Ishikawa (cell line): ENCODE data around the gene TLE2.

DNA sequence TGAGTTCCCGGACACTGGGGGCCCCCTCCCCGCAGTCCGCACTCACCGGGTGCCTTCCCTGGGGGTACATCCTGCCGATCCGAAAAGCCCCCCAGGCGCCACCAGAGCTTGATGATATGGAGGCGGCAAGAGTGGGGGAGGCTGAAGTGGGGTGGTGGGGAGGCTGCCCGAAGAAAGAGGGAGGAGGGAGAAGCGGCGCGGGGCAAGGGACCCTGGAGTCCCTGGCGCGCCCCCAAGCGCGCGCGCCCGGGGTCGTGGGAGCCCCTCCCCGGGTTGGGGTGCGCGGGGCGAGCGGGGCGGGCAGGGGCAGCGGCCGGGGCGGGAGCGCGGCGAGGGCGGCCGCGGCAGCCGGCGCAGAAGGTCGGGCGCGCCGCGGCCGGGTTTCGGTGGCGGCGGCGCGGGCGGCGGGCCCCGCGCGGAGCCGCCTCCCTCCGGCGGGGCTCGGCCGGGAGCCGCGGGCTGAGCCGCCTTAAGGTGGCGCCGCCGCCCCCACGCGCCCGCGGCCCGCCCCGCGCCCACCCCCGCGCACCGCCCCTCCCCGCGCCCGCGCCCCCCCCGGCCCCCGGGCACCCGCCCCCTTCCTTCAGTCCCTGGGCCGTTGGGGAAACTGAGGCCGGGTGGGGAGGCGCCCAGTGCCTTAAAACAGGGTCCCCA is at the start of gene TLE2:
Gene TLE2 (minus strand): TSS at position 446 of the 654 bp plus-strand sequence.
- RRBS = 2% methylated on average over 43 of the region's 84 CpGs

- RRBS = 1% methylated on average over 7 of the region's 17 CpGs
These were observed 6.6 kb upstream of the TLE2 start for GRCh38 chr19:3035664-3035997.

DNA sequence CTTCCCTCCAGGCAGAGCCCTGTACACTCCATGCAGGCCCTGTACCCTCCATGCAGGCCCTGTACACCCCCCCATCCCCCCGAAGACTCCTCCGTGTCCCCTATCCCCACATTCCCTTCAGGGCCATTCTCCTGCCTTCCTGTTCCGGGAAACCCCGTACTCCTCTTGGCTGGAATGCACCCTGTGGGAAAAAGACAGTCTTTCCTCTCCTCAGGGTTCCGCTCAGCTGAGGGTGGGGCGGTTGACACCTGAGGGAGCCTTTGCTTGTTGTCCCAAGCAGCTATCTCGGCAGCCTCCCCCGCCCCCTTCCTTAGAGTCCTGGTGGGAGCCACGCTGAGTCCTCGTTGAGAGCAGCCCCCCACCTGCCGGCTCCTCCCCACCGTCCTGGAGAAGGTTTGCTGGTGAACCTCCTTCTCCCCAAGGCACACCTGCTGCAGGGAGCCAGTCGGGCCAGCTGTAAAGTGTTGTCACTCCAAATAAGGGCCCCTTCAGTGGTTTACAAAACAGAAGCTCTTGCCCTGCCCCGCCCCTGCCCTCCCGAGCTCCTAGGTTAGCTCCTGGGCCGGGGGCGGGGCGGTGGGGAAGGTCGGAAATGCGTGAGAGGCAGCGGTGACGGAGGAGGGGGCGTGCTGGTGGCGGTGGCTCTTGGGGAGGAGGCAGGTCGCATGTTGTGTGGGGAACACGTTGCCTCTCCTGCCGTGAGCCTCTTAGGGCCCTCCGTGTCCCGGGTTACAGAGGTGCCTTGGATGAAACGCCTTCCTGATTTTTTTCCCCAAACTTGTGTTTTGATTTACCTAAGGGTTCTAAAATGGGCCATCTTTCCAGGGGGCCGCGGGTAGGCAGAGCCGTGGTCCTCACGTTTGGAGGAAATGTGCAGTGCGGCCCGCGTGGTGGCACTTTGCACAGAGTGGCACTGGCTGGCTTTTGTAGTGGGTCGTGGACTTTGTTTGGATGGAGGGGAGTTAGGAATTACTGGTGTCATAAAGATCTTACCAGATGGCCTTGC is 1.6 kb downstream of the GNA11 start:
- RRBS = no CpG with 5 or more reads among the region's 38 CpGs

GRCh38 chr19:3154816-3155525 is 19.1 kb downstream of the GNA15 start:
- RRBS = 6% methylated on average over 2 of the region's 17 CpGs

- RRBS = 92% methylated on average over 4 of the region's 33 CpGs
These were observed 3.9 kb downstream of the NCLN start for GRCh38 chr19:3189490-3190121.

DNA sequence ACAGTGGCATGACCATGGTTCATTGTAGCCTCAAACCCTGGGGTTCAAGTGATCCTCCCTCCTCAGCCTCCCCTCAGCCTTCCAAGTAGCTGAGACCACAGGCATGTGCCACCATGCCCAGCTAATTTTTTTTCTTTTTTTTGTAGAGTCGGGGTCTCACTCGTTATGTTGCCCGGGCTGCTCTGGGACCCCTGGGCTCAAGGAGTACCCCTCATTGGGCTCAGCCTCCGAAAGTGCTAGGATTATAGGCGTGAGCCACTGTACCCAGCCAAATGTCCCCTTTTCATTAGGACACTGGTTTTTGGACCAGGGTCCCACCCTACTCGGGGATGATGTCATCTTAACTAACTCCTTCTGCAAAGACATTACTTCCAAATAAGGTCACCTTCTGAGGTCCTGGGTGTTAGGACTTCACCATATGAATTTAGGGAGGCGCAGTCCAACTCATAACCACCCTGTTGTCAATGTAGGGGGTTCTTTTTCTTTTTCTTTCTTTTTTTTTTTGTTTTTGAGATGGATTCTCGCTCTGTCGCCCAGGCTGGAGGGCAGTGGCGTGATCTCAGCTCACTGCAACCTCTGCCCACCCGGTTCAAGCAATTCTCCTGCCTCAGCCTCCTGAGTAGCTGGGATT is 32.8 kb upstream of the NFIC start:
- RRBS = no CpG with 5 or more reads among the region's 11 CpGs

DNA sequence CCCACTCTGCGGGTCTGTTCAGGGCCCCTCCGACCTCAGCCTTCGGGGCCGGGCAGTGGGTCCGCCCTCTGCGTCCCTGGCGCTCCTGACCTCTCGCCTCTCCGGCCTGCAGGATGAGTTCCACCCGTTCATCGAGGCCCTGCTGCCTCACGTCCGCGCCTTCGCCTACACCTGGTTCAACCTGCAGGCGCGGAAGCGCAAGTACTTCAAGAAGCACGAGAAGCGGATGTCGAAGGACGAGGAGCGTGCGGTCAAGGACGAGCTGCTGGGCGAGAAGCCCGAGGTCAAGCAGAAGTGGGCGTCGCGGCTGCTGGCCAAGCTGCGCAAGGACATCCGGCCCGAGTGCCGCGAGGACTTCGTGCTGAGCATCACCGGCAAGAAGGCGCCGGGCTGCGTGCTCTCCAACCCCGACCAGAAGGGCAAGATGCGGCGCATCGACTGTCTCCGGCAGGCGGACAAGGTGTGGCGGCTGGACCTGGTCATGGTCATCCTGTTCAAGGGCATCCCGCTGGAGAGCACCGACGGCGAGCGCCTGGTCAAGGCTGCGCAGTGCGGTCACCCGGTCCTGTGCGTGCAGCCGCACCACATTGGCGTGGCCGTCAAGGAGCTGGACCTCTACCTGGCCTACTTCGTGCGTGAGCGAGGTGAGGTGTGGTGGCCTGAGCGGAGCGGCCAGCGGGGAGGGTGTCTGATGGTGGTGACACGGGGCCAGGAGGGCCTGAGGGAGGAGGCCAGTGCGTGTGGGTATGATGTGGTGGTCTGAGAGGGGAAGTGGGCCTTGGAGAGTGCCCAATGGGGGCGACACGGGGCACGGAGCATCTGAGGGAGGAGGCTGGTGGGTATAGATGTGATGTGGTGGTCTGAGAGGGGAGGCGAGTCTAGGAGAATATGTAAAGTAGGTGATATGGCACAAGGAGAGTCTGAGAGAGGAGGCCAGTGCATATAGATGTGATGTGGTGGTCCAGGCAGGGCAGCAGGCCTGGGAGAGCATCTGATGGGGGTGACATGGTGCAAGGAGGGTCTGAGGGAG is 15.5 kb downstream of the NFIC start:
- RRBS = 96% methylated on average over 24 of the region's 71 CpGs

DNA sequence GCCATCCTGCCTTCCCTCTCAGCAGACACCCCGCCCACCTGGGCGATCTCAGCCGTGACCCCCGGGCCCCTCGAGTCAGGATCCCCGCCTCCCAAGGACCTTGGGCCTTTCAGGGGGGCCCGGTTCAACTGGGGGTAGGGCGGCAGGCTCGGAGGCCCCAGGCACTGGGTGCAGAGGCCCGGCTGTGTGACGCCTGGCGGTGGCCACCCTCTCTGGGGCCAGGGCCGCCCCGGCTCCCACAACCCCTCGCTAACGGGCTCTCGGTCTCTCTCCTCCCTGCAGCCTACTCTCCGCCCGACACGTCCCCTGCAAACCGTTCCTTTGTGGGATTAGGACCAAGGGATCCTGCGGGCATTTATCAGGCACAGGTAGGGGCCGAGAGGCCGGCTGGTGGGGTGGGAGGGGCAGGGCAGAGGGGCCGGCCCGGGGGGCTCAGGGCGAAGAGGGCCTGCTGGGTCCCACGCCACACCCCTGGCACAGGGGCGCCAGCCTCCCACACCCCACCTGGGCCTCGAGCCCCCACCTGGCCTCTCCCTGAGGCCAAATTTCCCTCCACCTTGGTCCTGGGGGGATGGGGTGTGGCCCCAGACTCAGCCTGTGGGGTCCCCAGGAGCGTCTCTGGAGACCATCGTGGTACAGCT is 23.9 kb downstream of the SMIM24 start:
- RRBS = 87% methylated on average over 16 of the region's 32 CpGs

DNA sequence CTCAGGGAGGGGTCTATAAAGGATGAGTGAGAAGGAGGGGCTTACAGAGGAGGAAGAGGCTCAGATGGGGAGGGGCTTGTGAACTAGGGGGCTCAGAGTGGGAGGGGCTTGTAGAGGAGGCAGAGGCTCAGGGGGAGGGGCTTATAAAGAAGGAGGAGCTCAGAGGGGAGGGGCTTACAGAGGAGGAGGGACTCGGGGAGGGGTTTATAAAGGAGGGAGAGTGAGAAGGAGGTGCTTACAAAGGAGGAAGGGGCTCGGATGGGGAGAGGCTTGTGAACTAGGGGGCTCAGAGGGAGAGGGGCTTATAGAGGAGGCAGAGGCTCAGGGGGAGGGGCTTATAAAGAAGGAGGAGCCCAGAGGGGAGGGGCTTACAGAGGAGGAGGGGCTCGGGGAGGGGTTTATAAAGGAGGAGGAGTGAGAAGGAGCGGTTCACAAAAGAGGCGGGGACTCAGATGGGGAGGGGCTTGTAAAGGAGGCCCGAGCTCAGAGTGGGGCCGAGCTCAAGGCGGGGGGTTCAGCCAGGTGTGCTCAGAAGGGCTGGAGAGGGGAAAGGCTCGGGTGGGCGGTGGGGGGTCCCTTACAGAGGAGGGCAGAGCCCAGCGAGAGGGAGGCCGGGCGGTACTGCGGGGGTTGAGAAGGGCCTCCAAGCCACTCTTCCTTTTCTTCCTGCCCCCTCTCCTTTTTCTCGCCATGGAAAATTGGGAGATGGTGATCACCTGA is 535 bp downstream of the SMIM24 start:
- RRBS = no CpG with 5 or more reads among the region's 15 CpGs

GRCh38 chr19:3491065-3491642 is 7.9 kb upstream of the SMIM44 start:
- RRBS = 96% methylated on average over 19 of the region's 45 CpGs

DNA sequence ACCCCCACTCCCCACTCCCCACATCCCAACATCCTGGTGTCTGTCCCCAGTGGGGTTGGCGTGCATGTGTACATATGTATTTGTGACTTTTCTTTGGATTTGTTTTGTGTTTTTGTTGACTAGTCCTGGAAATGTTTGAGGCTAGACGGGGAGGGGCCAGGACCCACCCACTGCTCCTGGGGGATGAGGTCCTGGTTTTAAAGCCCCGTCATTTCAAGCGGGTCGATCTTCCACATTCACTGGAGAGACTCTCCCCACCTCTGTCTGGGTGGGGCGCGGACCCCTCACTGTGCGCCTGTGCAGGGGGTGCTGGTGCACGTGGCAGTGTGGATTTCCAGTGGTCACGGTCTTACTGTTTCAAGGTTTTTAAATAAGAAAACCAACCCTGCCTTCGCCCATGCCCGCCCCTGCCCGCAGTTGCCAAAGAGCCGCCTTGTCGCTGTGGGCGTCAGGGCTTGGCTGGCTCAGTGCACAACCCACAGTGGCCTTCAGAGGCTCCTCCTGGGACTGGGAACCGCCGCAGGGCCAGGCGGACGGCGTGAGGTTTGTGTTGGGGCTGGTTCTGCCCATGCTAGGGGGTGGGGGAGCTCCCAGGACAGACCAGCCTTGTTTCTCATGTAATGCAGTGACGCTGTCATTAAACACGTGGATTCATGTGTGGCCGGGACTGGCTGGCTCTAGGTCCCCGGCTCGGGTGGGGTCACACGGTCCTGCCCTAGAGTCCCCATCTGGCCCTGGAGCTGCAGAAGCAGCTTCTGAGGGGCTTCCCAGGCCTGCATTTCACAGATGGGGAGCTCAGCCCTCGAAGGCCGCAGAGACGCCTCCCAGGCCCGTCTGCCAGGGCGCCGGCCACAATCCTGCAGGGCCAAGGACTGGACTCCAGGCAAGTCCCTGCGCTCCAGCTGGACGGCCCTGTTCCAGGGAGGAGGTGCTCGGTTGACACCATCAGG is 2.6 kb upstream of the TEKTIP1 start:
- RRBS = no CpG with 5 or more reads among the region's 36 CpGs

DNA sequence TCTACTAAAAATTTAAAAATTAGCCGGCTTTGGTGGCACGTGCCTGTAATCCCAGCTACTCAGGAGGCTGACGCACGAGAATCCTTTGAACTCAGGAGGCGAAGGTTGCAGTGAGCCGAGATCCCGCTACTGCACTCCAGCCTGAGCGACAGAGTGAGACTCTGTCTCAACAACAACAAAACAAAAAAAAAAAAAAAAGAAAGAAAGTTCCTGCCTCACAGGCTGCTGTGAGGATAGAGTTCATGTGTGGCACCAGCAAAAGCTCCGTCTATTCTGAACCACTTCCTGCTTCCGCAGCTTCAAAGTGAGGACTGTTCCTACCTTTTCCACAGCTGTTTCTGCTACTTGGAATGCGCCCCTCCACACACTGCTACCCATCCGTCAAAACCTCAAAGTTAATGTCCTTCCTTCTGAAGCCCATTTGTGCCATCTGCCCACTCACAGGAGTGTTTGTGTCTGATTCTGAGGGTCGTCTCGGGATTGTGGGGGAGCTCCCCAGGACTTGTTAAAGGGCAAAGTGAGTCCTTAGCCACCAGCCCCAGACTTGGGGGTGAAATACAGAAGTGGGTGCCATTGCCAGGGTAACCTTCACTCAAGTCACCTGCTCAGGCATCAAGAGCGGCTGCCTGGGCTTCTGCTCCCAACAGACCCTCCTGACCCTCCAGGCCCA is 3.0 kb downstream of the MFSD12 start:
- RRBS = no CpG with 5 or more reads among the region's 15 CpGs

DNA sequence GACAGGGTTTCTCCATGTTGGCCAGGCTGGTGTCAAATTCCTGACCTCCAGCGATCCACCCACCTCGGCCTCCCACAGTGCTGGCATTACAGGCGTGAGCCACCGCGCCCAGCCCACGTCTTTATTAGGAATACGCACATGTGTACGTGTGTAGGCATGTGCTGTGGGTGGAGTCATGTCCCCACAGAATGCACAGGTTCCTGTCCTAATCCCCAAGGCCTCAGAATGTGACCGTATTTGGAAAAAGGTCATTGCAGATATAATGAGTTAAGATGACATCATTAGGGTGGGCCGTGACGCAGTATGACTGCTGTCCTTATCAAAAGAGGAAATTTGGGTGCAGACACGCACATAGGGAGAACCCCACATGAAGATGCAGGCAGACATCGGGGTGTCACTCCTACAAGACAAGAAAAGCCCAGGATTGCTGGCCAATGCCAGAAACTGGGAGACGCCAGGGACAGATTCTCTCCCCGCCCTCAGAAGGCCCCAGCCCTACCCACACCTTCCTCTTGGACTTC is 4.0 kb upstream of the HMG20B start:
- RRBS = no CpG with 5 or more reads among the region's 15 CpGs

DNA sequence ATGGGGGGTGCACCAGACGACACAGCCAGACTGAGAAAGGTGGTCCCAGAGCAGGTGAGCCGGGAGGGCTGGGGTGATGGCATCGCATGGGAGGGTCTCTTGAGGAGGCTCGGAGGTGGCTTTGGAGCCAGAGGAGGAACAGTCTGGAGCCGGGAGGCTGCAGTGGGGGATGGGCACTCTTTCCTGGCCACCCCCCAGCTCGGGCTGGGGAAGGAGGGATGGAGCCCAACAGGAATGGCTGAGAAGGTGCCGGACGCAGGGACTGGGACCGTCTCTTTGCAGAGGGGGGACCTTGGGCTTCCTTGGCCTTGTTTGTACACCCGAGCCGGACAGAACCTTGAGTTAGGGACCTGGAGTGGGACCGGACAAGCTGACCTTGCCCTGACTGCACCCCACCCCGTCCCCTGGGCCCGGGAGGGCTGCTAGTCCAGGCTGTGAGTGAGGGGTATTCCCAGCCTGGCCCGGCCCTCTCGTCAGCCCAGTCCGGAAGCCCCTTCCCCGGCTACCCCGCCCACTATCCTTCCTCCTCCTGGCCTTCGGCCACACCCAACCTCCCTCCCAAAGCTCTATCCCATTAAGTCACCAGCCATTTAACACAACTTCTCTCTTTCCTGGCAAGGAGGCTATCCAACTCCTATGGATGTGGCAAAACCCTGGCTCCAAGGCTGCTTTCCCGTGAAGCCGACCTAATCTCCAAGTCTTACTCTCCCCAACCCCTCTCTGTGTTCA is 845 bp upstream of the TBXA2R start:
- RRBS = 63% methylated on average over 12 of the region's 22 CpGs

GRCh38 chr19:3618248-3618832 is 8.2 kb downstream of the CACTIN start:
- RRBS = no CpG with 5 or more reads among the region's 29 CpGs

- RRBS = 91% methylated on average over 5 of the region's 43 CpGs
These were observed 28.5 kb downstream of the PIP5K1C start for GRCh38 chr19:3671549-3672449.

DNA sequence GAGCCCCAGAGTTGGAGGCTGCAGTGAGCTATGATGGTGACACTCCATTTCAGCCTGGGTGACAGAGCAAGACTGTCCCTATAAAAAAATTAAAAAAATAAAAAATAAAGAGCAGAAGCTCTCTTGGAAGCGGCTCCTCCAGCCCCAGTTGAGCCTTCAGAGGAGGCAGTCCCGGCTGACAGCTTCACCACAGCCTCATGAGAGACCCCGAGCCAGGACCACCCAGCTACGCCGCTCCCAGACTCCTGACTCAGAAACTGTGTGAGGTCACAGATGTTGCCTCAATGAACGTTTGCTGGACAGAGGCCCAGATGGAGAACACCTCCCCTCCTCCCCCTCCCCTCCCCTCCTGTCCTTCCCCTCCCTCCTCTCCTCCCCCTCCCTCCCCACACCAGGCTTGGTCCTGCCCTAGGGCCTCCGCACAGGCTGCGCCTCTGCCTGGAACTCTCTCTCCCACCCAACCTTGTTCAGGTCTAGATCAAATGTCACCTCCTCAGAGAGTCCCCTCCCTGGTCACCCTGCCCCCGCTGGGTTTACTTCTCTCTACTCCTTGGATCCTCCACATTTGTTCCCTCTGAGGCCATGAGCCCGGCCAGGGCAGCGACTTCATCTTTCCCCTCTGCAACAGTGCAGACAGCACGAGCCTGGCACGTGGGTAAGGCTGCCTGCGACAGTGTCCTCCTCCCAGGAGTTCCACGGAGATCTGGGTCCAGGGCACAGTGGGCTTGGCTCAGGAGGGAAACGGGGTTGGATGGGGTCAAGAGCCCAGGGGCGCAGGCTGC is 17.5 kb downstream of the PIP5K1C start:
- RRBS = no CpG with 5 or more reads among the region's 17 CpGs

DNA sequence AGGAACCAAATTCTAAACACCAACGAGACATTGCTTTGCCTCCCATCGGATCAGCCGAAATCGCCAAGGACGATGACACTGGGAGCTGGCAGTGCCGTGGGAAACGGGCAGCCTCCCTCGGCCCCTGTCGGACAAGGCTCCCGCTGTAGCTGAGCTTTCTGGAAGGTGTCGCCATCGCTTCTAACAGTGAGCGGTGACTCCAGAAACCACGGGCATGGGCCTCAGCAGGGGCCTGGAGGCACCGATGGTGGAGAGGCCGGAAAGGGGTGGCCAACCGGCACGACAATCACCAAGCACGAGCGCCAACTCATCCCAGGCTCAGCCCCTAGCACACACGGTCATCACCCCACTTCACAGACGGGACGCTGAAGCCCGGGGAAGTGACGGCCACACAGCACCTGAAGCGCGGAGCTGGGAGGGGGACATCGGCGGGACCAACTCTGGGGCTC is 2.3 kb downstream of the PIP5K1C start:
- RRBS = 96% methylated on average over 7 of the region's 29 CpGs

DNA sequence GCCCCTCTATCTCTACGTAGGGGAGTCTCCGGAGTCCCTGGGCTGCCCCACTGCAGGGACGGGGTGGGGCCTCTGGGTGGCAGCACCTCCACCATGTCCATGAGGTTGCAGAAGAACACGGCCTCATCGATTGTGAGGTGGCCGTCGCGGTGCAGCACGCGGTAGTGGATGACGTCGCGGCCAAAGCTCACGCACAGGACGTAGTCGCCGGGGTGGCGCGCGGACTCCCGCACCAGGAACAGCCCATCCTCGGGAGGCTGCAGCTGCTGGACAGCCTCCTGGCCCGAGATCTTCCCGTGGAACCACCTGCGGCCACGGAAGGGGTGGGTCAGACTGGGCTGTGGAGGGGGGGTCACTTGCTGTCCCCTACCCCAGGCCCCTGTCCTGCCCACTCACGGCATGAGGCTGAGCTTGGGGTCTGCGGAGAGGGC is 2.4 kb downstream of the MATK start:
- RRBS = 74% methylated on average over 2 of the region's 28 CpGs

- RRBS = no CpG with 5 or more reads among the region's 6 CpGs
These were observed 2.3 kb downstream of the DAPK3 start for GRCh38 chr19:3968578-3969079.